Measurements from ENCODE around the genes TANK and FAP.

DNA sequence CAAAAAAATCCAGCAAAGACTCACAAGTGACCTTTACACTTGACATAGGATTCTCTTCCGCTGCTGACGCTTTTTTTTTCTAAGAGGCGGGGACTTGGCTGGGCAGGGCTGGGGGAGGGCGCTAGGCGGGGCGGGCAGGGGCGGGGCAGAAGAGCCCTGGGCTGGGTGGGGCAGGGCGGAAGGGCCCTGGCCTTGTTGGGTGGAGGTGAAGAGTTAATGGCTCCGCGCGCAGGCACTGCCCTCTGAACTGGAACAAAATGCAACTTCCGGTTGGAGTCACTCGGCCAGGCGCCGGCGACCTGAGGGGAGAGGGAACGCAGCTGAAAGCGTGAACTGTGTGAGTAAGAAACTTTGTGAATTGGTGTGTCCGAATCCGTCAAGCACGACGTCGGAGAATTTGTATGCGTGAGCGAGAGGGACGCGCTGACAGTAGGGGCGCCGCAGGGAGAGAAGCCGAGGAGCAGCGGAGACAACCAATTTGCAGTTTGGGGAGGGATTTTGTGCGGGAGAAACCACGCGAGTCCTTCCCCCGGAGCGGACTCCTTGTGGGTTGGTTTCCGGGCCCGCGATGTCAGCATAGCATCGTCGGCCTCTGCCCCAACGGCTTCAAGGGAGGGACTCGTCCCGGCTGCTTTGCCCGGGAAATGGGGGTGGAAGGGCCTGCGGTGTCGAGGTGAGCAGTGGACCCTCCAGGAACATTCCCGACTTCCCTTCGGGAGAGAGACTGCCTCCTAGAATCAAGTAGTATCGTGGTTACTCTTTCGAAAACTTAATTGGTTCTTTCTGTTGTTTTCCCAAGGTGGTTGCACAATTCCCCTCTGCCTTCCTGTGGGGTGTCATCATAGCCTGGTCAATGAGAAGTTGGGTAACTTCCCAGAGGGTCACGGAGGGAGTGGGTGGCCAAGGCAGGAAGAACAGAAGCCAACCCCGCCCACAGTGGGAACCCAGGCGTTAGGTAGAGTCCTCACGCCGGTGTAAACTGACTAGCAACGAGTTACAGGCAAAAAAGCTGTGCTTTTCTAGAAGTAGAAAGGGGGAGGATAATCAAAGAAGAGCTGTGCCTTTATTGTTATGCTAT, at the start of gene TANK:
TANK (plus strand) TSS at position 279 of the 1,078 bp plus-strand sequence.
- PRO-cap: bidirectional peak, plus-strand start at position 279 of the sequence, minus-strand start at position 68 of the sequence; bidirectional peak, plus-strand start at position 1,028 of the sequence, minus-strand start at position 981 of the sequence

- PRO-cap: no peak
These were observed 70.6 kb upstream of the PSMD14 start for GRCh38 chr2:161237166-161238428.

DNA sequence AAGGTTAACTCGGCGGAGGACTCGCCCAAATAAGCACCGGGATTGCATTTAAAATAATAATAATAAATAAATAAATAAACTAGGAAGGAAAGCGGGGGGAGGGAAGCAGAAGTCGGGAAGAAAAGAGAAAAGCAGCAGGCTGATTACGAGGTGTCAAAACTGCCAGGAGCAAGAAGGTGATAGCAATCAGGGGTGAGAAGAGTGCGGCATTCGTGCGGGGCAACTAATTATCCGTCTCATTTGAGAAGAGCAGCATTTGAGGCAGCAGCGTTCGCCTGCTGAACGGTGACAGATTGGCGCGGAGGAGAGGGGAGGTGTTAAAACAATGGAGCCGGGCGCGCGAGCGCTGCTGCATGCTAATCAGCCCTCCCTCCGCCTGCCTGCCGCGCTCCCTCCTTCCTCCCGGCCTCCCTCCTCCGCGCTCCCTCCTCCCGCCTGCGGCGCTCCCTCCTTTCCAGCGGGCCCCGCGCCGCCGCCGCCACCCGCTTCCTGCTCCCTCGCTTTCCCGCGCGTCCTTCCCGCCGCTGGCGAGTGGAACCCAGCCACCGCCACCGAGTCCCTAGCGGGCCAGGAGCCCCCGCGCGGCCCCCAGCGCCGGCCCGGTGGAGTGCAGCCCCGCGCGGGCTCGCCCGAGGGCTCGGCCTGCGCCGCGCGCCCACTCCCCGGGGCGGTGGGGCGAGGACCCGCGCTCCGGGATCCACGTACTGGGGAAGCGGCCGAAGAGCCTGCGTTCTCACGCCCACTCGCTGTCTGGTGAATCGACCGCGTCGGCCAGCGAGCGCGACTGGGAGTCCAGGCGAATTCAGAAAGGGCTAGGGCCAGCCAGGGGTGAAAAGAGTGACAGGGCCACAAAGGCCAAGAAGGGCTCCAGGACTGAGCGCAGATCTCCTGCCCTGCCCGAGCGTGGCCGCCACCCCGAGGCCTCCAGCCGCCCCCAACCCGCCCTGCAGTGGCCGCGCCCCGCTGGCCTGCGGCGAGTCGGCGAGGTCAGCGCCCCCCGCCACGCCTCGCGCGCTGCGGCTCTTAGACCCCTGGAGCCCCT, 69.5 kb upstream of the PSMD14 start:
- PRO-cap: no peak

- PRO-cap: no peak
These were observed 65.0 kb upstream of the PSMD14 start for GRCh38 chr2:161243103-161243826.

- PRO-cap: no peak
These were observed 1.6 kb upstream of the TBR1 start for GRCh38 chr2:161414358-161415074.

DNA sequence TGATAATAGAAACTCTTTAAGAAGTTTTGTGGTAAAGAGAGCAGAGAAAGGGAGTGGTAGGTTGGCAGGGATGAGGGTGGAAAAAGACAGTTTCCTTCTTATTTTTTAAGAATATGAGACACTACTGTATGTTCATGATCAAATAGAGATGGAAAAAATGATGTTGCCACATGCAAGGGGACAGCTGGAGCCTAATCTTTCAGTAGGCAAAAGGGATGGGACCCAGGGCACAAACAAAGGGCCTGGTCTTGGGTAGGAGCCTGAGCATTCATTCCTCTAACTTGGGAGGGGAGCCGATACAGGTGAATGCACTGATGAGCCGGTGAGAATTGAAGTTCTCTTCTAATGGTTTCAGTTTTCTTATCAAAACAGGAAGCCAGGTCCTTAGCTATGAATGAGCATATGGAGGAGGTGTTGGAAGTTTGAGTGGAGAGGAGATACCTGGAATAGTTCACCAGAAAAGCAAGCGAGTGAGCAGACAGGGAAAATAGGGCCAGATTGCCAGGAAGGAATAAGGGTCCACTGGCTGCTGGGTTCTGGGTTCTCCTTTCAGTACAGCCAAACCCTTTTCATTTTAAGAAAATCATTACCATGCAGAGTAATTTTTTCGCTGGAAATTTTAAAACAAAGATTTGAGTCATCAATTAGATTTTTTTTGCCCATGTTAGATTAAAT, 10.1 kb downstream of the DPP4 start:
- PRO-cap: no peak

GRCh38 chr2:162243089-162243858, at the start of gene FAP:
Gene FAP (minus strand): TSS chr2:162243445.
- PRO-cap: no peak

DNA sequence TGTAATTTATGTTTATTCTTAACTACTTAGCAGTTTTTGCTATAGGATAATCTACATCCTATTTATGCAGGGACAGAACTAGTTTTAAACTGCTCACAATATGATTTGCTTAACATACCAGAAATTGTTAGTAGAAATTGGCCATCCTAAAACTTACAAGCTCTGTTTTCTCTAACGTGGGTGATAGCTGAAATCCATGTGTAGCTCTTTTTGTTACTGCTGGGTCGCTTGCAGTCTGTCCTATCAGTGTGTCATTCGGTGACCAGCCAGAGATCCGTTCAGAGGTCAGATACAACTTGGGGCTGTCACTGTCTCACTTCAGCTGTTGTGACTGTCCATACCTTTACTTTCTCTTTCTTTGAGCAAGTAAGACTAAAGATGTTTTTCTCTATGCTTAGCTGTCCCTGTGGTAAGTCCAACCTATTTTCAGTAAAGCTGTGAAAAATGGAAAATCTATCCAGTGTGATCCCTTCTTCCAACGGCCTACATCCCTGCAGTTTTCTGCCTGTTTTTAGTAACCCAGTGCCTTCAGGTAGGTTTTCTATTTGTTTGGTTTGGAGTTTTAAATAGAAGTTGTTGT, 282.9 kb upstream of the KCNH7 start:
- PRO-cap: no peak

GRCh38 chr2:163690390-163691266, 45.2 kb downstream of the FIGN start:
- PRO-cap: no peak

DNA sequence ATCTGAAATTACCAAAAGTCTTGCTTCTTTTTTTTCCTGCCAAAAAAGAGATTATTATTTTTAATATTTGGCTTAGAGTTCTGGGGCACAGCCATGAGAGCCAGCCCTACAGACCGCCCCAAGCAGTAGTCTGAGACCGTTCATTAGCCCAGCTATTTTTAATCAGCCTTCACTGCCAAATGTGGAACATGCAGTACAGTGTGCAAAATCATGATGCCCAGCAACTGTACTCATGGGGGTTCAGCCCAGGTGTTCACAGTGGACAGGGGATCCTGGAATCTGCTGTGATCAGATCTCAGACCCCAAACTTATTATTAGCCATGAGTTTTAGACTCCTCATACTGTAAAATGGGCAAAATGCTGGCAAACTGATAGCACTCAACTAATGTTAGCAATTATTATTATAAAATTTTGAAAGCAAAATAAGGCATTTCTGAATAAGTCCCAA, 60.3 kb downstream of the GRB14 start:
- PRO-cap: no peak

- PRO-cap: no peak
These were observed 57.2 kb downstream of the GRB14 start for GRCh38 chr2:164564160-164564474.

- PRO-cap: no peak
These were observed 91.4 kb downstream of the COBLL1 start for GRCh38 chr2:164749775-164750984.

DNA sequence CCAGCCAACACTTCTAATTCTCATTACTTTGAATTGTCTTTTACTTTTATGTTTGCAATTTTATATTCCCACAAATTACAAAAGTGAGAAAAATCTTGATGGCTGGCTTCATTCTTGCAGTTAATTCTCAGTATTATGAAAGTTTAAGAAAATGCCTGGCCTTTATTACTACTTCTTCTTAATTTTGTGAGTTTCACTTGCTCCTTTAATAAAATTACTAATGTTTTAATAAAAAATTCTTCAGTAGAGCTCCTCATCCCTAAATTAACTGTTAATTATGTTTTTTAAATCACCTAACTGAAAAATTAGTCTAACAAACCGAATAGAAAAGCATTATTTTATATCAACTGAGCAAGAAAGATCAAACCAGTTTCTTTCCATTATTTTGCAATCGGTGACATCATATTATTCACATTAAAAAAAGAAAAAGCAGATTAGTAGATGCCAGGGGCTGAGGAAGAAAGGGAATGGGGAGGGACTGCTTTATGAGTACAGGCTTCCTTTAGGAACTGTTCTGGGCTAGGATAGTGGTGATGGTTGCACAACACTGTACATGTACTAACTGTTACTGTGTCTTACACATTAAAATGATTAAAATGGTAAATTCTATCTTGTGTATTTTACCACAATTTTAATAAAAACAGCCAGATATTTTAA, 59.4 kb downstream of the COBLL1 start:
- PRO-cap: no peak

- PRO-cap: no peak
These were observed 47.2 kb downstream of the COBLL1 start for GRCh38 chr2:164794398-164794868.

DNA sequence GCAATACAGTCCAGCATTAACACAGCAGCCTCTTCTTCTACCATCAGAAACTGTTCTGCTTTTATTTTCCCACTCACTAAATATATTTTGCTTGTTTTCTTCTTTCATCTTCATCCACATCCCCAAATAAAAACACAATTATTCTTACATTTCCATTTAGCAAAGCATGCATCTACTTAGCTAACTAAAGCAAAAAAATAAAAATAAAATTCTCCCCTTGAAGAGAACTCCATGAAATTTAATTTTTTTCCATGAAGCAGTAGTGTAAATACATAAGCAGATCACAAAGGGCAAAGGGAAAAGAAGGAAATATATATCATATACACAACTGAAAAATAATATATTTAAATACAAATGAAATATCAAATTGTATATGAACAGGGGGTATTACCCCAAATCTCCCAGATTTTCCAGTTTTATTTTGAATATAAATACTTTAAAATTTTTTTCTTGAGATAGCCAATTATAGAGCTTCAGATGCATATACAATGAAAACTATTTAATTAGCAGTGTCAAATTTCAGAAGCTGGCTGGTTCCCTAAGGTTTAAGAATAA, 12.2 kb downstream of the COBLL1 start:
- PRO-cap: no peak

DNA sequence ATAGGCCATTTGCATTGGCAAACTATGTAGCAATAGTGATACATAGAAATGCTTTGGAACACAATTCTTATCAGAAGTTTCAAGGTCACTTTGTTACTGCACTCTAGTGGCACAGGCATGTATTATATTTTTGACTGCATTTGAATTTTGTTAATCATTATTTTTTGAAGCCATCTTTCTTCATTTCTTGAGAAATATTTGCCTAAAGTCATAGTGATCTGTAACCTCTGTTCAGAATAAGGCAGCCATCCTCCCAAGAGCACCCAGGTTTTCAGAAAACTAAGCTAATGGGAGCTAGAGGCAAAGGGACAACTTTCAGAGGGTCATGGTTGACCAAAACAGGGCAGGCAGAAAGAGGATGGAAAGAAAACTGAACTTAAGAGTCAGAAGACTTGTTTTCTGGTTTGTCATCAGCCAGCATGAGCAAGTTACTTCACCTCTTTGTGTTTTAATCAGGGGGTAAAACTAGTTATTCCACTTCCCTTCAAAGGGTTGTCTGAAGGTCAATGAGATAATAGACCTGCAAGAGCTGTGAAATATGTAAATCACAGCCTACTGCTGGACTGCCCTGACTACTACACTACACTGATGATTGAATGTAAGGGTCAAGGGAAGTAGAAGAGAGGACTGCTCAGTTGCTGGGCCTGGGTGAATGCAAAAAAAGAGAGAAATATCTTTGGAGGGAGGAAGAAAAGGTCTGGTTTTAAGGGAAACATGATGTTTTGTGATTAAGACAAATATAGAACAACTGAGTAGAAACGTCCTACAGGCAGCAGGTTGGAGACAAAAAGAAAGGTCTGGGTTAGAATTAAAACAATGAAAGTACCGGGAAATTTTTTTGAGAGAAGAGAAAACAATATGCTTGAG, 41.4 kb downstream of the SLC38A11 start:
- PRO-cap: no peak

DNA sequence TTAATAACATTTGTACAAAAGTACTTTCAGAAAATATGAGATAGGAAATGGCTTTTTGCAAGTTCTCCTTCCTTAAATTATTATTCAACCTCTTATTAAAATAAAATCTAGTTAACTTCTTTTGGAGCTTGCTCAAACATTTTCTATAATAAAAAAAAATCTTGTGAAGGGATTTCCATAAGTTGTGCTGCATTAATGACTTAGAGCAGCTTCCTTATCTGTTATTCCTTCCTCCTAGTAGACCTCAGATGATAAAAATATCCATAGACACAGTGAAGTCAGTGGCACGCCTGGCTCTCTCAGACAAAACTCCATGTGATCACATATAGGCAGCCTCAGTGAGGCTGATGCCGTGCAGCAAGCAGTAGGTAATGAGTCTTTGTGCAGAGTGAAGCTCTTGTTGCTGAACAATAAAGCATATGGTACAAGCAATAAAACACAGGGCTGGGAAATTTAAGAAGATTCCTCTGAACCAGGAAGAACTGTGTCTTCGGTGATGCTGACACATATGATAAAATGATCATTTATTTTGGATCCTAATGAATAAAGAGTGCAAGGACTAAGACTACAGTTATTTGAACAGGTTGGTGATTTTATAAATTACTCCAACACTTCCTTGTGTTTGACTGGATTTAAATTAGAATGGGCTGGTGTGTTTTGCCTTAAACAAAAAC, 102.6 kb downstream of the CSRNP3 start:
- PRO-cap: no peak

GRCh38 chr2:165904579-165904968, 49.0 kb downstream of the TTC21B start:
- PRO-cap: no peak

GRCh38 chr2:167375641-167375903, 82.8 kb downstream of the B3GALT1 start:
- PRO-cap: no peak

GRCh38 chr2:167509529-167510227, 216.9 kb downstream of the B3GALT1 start:
- PRO-cap: no peak